AG10803 (cell line): ENCODE results near the genes IQGAP1 and FURIN.

DNA sequence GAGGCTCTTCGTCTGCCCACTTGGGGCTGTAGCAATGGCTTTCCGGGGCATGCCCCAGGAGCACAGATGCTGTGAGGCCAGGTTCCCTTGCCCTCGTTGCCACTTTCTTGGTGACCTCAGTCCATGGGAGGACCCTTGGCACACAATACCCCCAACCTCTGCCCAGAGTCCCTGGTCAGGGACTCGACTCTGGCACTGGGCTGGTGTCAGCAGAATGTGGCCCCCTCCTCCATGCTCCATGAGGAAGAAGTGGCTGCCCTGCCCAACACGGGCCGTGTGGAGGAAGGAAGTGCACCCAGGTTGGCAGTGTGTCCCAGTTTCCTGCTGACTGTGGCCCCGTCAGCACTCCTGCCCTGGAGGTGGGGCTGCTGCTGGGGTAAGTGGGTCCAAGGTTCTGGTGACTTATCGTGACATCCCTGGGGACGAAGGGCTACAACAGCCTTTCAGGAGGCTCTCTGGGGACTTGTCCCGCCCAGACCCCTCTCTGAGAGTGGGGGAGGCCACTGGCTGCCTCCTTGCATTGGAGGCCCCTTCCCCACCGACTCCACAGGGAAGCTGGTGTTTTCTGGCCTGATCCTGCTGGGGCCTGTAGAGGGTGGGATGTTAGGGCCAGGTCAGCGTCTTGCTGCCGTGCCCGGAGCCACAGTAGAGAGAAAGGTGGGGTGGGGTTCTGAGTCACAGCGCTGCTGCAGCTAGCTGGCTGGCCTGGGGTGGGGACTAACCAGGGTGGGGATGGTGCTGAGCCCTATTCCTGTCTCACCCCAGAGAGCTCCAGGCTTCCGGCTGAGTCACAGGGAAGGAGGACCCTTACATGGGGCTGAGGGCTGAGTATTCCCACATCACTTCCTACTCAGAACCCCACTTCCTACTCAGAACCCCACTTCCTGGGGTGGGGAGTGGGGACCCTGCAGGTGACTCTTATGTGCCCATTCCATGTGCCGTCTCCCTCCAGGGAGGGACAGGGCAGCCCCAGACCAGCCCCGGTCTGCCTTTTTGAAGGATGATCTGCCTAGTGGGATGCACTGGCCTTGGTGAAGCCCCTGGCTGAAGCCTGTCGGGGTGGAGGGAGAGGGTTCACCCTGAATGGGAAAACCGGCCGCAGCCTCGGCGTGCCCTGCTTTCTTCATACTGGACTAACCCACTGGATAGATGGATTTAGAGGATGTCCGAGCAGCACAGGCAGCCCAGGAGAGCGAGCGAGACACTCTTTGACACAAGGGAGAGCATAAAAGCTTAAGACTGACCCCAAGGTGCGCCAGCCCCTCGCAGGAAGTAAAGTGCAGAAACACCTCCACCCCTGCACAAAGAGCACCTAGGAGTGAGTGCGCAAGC is 10.6 kb downstream of the SEMA4B start:
- RRBS = no CpG with 5 or more reads among the region's 29 CpGs

DNA sequence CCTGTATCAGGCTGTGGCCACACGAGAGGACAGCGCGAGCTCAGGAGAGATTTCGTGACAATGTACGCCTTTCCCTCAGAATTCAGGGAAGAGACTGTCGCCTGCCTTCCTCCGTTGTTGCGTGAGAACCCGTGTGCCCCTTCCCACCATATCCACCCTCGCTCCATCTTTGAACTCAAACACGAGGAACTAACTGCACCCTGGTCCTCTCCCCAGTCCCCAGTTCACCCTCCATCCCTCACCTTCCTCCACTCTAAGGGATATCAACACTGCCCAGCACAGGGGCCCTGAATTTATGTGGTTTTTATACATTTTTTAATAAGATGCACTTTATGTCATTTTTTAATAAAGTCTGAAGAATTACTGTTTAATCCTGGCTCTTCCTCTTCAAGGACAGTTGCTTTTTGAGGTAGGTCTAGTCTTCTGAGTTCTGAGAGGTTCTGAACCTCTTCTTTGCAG is 4.4 kb downstream of the CIB1 start:
- RRBS = no CpG with 5 or more reads among the region's 11 CpGs

- RRBS = 1% methylated on average over 22 of the region's 41 CpGs
Observed at GRCh38 chr15:90388084-90388423, at the start of gene IQGAP1. Gene IQGAP1 (plus strand): TSS chr15:90388242.

DNA sequence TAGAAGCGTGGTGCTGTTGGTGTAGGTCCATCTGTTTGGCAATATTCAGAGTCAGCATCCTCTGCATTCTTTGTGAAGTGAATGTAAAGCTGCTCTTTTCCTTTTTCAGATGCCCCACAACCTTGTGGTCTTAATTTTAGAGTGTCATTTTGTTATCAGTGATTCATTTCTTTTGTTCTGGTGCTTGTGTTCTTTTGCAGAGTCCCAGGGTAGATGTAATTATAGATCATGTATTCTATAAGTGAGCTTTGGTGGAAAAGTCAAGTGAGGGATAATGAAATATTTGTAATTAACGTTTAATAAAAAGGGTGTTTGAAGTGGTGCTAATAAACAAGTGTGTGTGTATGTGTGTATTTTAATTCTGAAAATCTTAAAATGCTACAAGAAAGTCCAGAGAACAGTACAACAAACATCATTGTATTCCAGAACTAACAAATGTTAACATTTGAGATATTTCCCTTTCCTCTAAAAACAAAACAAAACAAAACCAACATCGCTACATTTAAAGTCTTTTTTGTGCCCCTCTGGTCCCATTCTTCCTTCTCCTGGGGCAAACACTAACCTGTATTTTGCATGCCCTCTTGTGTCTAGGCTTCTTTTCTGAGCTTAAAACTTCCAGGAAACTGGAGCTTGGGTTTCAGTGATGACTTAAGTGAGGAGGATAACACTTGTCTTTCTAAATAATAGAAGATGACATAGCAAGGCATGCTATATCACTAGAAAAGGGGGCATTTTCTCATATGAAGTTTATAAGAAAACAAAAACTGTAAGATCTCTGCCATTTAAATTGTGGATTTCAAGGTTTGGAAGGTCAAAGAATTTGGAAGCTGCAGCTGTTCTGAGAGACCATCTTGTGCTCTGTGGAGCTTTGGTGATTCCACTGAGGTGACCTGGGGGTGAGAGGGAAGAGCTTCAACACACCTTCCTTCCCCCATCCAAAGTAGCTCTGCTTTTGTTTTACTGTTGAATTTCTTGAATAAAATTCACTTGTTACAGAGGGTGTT is 3.9 kb downstream of the IQGAP1 start:
- RRBS = no CpG with 5 or more reads among the region's 3 CpGs

DNA sequence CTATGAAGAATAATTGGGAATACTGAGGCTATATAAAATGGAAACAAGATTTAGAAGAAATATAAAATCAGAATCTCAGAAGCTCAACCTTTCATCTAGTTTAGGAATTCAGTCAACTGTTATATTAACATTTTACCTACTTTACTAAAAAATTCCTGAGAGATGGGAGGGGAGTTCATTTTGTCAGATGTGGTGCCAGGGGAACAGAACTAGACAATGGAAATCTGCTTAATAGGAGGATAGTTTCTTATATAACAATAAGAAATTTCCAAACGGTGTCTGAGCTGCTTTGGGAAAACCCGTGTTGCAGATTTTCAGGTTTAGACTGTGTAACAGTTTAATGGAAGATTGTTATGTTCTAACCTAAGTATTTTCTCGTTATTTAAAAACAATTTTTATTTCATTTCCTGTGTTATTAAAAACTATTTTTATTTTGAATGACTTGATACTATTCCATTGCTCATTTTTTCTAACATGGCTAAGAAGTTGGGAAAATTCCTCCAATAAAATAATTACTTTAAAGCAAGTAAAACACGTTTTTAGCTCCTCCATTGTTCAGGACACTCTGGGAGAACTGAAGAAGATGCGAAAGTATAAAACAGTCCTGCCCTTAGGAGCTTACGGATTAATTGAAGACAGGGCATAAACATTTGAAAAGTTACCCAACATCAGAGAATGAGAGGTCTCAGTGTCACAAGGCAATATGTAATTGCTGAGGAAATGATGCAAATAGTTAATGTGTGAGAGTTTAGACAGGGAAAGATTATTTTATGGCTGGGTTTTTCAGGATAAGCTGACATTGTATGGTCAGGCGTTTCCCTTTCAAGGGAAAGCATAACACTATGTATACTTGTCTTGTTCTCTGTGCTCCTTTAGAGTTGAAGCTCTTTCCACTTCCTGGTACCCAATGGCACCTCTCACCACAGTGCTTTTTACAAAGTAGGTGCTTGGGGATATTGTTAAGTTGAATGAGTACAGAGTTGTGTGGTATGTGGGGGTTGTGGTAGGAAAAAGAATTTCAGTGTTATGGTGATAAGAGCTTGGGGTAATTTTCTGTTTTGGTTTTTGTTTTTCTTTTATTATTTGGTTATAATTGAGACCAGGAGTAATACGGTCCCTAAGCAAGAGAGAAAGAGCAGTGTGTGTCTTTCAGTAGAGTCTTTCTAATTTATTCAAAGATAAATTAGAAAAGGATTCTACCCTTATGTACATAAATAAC is 19.6 kb downstream of the IQGAP1 start:
- RRBS = no CpG with 5 or more reads among the region's 8 CpGs

DNA sequence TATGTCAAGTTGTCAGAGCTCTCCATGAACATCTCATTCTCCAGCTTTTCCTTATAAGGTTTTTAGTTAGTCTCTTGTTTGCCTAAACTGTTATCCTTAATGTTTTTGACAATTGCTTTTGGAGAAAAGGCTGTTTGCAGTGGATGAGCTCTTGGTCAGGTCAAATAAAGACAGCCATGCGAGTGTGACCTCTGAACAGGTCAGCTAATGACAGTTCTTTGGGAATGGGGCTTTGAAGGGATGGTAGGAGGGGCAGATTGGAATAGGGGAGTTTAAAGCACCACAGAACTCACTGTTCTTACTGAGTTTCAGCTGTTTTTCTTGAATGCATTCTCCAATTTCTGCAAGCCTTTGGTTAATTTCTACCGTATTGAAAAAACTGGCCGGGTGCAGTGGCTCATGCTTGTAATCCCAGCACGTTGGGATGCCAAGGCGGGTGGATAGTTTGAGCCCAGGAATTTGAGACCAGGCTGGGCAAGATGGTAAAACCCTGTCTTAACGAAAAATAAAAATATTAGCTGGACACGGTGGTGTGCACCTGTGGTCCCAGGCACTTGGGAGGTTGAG is 69.3 kb upstream of the CRTC3 start:
- RRBS = no CpG with 5 or more reads among the region's 7 CpGs

DNA sequence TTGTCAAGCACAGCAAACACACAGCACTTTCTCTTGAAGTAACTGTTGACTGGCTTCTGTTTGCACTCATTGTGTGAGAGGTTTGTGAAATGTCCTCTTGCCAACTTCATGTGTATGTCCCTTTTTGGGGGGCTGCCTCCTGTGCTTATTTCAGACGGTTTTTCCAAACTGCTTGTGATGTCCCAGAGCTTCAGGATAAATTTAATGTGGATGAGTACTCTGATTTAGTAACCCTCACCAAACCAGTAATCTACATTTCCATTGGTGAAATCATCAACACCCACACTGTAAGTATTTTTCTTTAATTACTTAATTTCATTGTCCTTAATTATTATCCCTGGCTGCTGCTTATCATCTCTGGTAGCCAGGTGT is 45.7 kb upstream of the CRTC3 start:
- RRBS = no CpG with 5 or more reads among the region's 1 CpG

- RRBS = no CpG with 5 or more reads among the region's 27 CpGs
Observed at GRCh38 chr15:90511013-90511634, 18.6 kb upstream of the CRTC3 start.

GRCh38 chr15:90570970-90571623 is 41.4 kb downstream of the CRTC3 start:
- RRBS = no CpG with 5 or more reads among the region's 6 CpGs

GRCh38 chr15:90575703-90576698 is 46.3 kb downstream of the CRTC3 start:
- RRBS = no CpG with 5 or more reads among the region's 9 CpGs

DNA sequence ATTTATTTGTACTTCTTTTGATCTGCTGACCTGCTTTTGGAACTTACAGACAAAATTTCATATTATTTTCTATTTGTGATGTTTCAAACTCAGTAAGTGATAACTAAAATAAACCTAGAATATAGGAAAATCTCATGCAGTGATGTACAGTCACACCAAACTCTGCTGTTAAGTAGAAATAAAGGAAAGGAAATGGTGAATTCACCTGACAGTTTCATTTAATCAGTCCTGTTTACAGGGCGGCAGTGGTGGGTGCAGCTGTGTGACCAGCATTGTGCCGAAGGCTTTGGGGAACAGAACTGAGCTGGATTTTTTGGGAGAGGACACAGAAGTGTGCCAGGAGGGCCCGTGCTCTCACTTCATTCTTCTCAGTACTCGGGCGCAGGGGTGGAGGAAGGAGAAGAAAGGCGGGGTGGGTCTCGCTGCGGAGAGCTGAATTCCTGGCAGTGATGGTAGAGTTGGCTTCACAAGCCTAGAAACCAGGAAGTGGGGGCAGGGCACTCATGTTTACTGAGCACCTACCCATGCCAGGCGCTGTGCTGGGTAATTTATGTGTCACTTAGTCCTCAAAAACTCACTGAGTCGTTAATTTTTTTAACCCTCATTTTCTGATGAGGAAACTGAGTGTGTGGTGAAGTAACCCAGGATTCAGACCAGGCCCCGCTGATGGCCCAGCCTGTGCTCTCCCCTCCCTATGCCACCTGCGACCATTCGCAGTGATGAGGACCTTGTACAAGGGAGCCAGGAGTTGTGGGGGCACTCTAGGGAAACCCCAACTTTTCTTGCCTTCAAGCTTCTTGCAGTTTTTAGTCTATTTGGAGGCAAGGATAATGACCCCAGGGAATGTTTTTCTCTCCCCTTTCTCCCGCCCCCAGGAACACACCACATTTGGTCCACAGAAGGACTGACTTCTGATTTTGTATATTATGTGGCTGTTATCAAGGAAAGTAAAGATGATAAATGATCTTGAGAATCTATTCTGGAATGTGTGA is 64.7 kb downstream of the CRTC3 start:
- RRBS = no CpG with 5 or more reads among the region's 14 CpGs

GRCh38 chr15:90642421-90643191 is 74.5 kb upstream of the BLM start:
- RRBS = no CpG with 5 or more reads among the region's 25 CpGs

DNA sequence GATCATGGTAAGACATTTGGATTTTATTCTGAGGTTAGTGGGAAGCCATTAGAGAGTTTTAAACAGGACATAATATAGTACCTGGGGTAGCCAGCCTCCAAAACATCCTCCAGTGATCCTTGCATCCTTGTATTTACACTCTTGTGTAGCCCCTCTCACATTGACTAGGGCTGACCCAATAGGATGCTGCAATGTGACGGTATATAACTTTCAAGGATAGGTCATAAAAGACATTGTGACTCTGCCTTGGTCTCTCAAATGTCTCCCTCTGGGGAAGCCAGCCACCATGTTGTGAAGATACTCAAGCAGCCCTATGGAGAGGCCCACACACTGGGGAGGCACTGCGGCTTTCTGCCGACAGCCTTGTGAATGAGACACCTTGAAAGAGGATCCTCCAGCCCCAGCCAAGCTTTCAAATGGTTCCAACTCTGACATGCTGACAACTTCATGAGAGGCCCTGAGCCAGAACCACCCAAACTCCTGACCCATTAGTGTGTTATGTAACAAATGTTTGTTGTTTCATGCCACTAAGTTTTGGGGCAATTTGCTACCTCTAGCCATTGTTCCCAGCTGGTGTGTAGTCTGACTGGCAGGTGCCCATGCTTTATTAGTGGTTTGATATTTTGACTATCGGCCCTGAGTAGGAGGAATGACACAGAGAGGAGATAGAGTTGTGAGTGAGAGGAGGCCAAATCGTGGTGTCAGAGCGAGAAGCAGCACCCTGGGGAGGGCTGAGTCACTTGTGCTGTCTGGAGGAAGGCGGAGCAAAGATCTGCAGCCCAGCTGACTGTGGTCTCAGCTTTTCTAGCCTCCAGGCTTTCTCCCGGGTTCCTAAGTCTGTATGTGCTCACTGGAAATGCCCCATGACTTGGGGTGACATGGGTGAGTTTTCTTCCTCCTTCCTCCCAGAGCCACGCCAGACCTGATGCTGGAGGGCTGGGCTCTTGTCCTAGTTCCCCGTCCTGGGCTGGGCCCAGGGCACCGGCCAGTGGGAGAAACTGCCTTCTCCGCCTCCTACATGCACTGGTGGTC is 56.9 kb upstream of the BLM start:
- RRBS = no CpG with 5 or more reads among the region's 12 CpGs

GRCh38 chr15:90667359-90668055 is 49.6 kb upstream of the BLM start:
- RRBS = no CpG with 5 or more reads among the region's 6 CpGs

DNA sequence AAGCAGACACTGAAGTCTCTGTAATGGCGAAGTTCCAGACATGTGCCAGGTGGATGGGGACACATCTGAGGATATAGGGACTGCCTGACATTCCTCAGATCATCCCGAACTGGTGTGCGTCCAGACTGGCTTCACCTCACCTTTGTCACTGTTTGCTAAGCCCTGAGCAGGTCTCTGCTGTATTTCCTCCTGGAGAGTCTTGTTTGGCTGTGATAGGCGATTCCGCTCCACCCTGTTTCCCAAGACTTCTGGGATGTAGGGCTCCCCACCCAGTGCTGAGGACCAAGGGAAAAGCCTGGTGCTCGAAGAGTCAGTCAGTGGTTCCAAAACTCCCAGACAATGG is 11.1 kb upstream of the FURIN start:
- RRBS = no CpG with 5 or more reads among the region's 6 CpGs

GRCh38 chr15:90867988-90868900 is at the start of gene FURIN:
Gene FURIN (plus strand): TSS chr15:90868588.
- RRBS = no CpG with 5 or more reads among the region's 13 CpGs

DNA sequence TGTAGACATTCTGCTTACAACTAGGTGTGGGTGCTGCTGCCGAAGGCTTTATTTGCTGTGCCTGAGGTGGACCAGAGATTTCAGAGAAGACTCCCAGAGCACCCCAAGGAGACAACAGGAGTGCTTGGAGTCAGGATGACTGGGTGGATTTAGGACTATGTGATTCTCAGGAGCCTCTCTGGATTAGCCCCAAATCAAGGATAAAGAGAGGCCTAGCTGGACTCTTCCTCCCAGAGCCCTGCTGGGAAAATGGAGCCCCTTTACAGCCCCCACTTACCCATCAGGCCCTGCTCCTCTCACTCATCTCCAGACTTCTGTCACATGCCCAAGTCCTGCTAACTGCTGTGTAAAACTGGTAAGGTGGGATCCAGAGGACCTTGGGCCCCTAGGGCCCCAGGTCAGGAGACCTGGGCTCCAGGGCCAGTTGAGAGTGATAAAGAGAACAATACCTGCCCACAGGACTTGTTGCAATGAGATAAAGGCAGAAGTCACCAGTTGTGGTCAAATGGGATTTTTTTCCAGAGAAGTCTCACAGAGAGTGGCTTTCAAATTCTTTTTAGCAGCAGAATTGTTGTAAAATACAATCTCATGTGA is 610 bp downstream of the FURIN start:
- RRBS = no CpG with 5 or more reads among the region's 1 CpG

GRCh38 chr15:90903673-90904251 is 660 bp downstream of the MAN2A2 start:
- RRBS = no CpG with 5 or more reads among the region's 9 CpGs

- RRBS = no CpG with 5 or more reads among the region's 24 CpGs
Observed at GRCh38 chr15:90915784-90916406, 12.8 kb downstream of the MAN2A2 start.